Left cardiac atrium (tissue), 1 donor: ENCODE data around the genes METTL21A and MAP2.

- PRO-cap, result no peak
Measured at GRCh38 chr2:207329077-207329436, 163.3 kb upstream of the KLF7 start.

- PRO-cap, result no peak
Measured at GRCh38 chr2:207501730-207502590, 27.8 kb upstream of the CREB1 start.

DNA sequence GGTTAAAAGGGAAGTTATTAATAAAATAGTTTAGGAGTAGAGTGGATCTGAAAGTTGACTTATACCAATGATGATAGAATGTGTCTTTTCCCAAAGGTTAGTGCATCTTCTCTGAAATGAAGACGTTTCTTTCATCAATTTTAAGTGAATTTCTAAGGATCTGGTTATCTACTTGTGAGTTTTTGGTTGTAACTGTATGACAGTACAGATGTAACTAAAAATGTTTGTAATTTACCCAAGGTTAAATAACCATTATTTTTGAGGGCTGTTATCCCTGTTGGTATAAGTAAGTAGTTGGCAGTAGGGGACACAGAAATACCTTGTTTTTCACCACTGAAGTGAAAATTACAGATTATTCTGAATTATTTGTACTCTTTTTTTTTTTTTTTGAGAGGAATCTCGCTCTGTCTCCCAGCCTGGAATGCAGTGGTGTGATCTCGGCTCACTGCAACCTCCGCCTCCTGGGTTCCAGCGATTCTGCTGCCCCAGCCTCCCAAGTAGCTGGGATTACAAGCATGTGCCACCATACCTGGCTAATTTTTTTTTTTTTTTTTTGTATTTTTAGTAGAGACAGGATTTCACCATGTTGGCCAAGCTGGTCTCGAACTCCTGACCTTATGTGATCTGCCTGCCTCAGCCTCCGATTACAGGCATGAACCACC lies 9.0 kb downstream of the CREB1 start:
- PRO-cap, result no peak

DNA sequence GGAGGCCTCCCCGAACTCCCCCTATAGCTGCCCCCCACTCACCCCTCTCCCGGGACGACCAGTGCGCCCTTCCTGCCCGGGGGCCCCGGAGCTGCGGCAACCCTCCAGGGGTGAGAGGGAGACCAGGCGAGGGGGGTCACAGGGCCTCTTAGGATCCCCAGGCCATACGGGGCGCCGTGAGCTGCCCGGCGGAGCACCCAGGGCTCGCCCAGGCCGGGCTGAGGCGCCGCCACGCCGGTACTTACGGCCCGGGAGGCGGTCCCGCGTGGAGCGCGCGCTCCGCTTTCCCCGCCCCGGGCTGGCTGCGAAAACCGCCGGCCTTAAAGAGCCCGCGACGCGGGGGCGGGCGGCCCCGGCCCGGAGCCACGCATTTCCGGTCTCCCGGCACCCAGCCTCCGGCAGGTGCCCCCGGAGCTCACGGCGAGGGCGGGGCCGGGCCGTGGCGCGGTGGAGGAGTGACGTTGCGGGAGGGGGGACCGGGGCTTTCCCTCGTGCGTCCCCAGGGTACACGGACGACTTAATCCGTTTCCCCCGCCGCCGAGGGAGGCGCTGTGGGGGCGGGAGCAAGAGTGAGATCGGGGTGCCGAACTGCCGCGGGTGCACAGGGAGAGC lies at the start of gene METTL21A:
METTL21A (minus strand) TSS at position 375 of the 612 bp plus-strand sequence.
- PRO-cap, result bidirectional peak, plus-strand start at position 549 of the sequence, minus-strand start at position 243 of the sequence

DNA sequence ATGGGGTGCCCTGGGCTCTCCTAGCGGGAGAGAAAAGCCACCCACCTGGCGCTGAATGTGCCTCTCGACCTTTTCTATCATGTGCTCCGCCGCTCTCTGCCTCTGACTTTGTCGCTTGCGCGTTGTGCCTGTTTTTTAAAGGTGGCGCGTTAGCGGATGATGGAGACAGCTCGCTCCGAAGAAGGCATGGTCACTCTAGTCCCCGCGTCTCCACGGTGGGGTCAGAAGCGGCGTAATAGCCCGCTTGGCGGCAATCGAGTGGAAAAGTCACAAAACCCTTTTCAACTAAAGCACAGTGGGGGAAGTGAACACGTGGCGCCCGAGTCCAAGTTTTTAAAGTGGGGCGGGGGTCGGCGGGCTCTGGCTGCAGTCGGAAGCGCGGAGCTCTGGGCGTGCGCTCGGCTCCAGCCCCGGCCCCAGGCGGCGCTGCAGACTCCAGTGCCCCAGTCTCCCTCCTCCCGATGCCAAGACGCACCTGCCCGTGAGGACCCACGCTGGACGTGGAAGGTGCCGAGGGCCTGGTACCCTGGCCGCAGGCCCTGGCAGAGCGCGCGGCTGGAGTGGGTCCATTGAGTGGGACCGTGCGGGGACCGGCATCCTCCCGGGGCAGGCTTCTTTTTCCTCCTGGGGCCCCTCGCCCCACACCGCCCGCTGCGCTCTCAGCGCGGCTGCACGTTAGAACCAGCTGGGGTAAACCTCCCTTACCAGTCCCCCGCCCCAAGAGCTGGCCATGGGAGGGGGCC lies 609 bp upstream of the METTL21A start:
- PRO-cap, result no peak

DNA sequence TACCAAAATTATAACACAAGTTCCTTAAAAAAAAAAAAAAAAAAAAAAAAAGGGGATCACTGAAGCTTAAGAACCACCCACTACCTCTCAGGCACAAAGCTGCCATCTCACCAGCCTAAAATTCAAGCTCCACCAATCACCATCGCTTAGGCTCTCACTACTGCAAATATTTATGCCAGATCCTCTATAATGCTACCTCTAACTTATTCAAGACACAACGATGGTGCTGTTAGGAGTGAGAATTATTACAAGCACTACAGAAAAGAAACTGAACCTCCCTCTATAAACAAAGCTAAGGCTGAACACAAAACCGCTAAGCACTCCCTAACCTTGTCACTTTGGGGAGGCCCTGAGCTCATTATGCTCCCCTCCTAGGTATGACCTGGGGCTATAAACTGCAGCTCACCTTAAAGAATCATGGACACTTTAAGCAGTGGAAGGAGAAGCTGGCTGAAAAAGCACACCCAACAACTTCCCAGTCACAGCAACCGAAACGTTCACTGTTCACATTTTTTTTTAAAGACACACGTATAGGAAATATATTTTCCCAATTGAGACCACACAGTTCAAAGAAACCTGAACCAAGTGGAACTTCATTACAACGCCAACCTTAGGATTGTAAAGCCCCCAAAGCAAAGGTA lies 3.5 kb downstream of the FZD5 start:
- PRO-cap, result no peak

GRCh38 chr2:207768999-207769442 lies 685 bp downstream of the FZD5 start:
- PRO-cap, result no peak

DNA sequence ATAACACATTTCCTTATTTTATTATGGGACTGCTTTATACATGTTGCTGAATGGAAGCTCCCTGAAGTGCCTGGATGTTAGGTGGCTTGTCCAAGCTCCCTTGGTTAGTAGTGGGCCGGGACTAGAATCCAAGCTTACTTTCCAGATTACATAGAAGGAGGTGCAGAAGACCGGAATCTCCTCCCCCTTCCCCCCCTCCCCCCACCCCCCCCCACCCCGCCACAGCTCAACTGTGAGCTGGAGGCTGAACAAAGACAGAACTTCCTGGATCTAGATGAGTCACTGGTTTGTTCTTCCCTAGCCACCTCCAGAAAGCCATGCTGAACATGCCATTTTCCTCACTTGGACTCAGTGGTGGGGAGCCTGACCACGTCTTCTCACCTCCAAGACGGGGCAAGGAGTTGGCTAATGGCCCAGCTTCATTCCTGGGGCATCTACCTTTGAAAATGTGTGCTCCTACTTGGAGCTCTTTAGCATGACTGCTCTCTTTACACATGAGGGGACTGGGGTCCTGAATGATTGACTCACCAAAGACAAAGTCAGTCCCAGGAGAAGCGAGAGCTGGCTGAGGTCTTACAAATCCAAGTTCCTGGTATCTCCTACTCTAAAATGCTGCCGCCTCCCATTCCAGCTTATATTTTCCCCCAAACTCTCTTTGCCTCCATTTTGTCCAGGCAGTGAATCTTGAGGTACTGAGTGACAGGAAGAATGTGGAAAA lies 22.5 kb upstream of the FZD5 start:
- PRO-cap, result no peak

DNA sequence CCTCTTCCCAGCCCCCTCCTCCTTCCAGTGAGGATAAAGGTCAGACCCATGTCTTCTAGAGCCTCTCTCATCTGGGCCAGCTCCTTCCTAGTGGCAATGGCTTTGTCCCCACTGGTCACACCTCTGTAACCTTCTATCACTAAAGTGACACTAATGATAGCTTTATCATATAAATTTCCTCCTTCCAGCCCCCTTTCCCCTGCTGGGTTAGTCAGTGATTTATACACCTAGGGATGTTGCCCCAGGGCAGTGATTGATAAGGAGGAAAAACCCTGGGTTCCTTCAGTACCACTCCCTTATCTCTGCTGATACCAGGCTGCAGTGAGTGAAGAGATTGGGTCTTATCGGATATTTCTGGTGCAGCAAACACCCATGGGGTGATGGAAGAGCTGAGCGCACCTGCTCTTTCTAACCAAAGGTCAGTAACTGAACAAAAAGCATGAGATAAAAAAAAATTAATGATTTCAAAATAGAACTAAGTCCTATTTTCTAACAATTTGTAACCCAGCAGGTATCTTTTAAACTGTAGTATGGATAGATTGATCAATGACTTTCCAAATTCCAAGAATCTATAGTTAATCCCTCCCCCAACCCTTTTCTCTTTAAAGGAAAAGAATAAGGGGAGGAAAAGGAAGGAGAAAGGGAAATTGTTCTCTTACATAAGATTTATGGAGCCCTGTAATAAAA lies 62.2 kb upstream of the FZD5 start:
- PRO-cap, result no peak

- PRO-cap, result no peak
Measured at GRCh38 chr2:207869838-207870328, 100.2 kb upstream of the FZD5 start.

DNA sequence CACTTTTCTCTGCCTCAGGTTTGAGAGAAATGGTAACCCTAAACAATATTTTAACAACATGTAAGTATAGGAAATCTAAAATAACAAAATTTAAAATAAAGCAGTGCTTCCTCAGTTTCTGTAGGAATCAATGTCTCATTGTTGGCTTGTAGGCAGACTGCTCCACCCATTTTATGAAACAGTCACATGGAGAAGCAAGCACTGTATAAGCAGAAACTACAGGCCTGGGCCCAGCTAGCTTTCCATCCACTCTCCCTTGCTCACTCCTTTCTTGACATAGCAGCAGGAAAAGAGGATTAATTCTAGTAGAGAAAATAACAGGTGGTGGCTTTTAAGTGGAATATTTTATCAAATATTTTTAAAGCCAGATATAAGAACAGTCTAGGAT lies 97.2 kb downstream of the PLEKHM3 start:
- PRO-cap, result no peak

DNA sequence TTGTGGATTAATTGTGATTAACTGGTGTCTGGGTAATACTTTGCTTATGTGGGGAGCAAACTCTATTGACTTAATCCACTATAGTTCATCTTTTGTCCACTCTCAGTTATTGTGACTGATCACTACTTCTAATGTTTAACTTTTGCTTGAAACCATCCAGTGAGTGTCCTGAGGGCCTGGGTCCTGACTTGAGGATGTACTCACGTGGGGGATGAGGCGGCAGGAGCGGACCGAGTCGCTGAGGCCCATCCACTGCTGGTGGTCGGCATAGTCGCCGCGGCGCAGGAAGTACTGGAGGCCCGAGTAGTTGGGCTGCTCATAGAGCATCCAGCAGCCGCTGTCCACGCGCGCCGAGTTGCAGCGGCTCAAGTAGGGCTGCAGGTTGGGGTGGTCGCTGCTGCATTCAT lies 413 bp downstream of the CRYGD start:
- PRO-cap, result no peak

GRCh38 chr2:208311443-208311721 lies 45.3 kb downstream of the PIKFYVE start:
- PRO-cap, result no peak

GRCh38 chr2:208352999-208353527 lies 53.5 kb upstream of the PTH2R start:
- PRO-cap, result no peak

GRCh38 chr2:209423534-209424608 lies at the start of gene MAP2:
Gene MAP2 (plus strand): TSS chr2:209424047.
- PRO-cap, result bidirectional peak, plus-strand start at chr2:209424047, minus-strand start at chr2:209423744

DNA sequence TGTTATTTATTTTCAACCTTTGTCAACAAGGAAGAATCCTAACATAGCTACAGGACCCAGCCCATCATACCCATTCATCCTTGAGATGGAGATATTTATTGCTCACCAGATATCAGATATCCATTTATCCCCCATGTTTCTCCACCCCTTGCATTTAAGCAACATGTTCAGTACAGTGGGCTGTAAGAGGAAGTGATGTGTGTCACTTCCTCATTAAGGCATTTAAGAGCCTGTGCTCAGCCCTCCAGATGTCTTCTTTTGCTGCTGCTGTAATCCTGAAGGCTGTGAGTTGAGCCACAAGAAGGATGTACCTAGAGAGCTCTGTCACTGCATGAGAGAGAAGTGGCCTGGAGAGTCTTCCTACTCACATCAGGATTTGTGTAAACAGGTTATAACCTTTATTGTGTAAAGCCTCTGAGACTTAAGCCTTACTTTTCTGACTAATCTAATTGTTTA lies 151.9 kb upstream of the UNC80 start:
- PRO-cap, result no peak

DNA sequence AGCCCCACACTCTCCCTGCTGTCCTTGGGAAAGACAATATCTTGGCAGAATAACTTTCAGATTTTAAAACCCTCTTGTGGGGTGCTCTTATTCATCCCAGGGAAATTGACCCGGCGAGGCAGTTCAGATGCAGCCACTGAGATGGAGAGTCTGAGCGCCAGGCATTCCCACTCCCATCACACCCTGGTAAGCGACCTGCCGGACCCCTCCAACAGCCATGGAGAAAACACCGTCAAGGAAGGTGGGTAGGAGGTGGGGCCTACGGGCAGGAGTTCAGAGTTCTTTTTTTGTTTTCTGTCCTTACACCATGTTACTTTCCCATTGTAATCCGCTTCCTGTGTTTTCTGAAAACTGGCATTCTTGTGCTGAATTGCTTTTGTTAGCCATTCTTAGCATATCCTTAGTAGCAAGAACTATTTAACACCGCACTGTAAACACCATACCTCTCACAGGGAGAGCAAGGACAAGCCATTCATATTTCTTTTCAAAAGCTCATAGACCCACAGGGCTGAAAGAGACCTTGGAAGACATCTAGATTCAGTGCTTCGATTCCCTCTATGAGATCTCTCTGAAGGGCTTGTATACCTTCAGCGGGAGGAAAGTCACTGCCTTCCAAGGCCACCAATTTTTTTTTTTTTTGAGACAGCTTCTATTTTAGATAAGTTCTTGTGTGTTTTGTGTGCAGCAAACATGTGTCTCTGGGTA lies 46.2 kb downstream of the UNC80 start:
- PRO-cap, result no peak

DNA sequence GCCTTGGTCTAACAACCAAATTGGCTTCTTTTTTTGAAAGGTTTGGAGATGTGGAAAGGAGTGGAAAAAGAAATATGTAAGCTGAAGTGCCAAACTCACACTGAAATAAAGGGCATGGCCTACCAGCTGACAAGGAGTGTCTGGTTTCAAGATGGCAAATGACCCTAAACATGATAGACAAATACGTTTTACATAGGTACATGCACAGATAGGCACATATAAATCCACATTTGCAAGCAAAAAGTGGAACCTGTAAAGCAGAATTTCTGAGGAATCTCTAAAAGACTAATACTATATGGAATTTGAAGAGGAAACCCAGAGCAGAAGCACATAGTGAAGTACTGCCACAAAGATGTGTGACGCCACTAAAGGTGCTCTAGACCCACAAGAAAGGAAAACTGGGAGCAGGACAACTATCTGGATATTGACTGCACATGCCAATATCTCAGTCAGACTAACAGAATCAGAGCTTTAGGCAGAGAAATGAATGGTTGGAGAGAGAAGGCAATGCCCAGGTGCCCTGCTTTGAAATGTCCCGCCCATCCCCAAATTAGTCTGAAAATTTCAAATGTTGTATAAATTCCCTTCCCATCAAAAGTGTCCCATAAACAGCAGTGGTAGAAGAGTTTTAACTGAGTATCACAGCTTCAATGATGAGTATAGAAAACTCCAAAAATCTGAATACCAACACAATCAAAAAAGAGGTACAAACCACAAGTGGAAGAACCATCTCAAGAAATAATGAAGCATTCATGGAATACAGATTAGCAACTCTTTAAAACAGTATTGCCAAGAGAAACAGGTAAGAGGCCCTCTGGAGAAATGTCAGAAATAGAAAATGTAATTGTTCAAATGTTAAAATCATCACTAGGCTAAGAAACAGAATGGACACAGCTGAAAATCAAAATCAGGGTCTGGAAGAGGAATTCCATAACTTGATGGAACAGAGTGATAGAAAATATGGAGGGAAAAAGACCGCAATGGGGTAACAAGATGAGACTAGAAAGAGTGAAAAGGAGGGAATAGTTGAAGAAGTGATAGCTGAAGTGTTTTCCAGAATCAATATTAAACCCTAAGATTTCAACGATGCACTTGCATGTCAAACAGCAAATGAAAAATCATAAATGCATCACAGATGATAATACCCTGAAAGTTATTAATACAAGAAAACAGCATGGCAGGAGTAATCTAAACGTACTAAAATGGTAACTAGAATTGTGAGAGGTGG lies 30.1 kb downstream of the RPE start:
- PRO-cap, result no peak

DNA sequence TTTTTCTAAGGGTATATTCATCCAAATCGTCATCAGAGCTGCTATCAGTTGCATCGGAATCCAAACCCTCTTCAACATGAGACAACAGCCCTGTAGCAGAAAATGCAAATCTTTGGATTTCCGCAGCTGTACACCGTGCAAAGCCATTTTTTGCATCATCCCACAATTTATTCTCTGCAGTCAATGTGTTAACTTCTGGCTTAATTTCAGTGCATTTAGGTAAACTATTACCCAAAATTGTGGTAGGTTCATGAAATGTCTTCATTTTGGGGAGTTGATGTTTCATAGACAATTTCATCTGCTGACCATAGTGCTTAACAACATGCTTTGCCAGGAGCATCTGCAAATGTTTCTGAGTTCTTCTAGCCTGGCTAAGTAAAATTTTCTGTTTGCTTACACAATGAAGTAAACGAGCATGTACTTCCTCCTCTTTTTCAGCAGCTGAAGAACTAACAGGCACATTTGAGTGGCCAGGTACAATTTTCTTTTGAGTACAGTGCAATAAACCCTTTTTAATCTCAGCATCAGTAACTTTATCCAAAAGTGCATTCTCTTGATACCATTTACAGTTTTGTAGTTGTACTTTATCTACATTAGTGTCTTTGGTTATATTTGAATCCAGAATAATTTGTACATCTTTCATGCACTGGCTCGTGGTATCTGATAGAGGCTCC lies 17.6 kb downstream of the KANSL1L start:
- PRO-cap, result no peak

GRCh38 chr2:210574883-210575511 lies 18.6 kb downstream of the CPS1 start:
- PRO-cap, result no peak